RPMI7951 (cell line): Measurements from ENCODE around the gene DDHD1.

GRCh38 chr14:50996896-50997352 lies 52.6 kb upstream of the PYGL start:
- RAMPAGE, long total RNA = no peak

DNA sequence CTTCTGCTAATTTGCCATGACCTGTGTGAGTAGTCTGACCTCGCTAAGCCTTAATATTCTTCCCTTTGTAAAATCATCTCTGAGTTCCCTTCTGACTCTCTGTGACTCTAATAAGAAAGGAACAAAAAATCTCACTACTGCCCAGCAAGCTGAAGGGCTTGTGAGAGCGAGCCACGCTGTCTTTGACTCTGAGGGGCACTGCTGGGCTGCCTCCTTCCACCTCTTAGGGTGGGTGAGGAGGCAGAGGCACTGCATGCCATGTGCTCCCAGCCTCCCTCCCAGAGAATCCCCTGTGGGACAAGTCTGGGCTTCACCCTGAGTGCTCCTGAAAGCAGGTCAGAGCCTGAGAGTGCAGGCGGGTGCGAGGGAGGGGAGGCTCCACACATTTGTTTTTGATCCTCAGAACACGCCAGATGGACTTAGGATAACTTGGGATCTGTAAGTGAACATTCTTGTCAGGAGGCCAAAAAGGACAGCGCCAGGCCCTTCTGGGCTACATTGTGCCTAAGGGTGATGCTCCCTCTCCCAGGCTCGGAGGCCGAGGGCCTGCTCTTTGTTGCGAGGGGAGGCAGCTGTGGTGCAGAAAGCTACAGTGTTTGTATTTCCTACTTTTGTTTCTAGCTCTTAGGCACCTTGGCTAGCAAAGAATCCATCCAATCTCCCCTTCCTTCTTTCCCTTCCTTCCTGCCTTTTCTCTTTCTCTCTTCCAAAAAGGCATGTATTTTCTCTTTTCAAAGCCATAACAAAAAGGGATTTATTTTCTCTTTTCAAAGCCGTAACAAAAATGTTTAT lies 155.4 kb downstream of the TMX1 start:
- RAMPAGE, long total RNA = no peak

DNA sequence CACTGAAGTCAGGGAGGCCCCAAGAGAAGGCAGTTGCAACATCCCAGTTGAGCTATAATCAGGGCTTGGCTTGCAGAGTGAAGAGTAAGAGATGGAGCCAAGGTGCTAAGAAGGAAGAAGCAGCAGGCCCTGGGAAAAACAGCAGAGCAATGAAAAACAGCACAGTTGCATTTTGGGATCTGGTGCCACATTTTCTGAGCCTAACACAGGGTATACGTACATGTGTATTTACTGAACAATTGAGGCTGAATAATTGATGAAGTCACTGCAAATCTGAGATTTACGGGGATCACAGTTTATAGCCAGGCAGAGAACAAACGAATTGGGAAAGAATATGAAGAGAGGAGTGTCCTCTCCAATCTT lies 171.7 kb upstream of the FRMD6 start:
- RAMPAGE, long total RNA = no peak

DNA sequence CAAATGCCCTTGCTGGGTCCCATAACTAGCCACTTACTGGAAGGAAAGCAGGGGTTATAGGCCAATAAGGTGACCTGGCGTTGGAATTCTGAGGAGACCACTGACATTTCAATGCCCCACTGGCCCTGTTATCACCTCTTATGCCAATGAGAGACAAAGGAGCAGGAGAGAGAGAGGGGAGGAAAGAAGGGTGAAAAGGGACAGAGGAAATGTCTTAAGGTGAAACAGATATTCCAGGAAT lies 78.6 kb upstream of the FRMD6 start:
- RAMPAGE, long total RNA = no peak

DNA sequence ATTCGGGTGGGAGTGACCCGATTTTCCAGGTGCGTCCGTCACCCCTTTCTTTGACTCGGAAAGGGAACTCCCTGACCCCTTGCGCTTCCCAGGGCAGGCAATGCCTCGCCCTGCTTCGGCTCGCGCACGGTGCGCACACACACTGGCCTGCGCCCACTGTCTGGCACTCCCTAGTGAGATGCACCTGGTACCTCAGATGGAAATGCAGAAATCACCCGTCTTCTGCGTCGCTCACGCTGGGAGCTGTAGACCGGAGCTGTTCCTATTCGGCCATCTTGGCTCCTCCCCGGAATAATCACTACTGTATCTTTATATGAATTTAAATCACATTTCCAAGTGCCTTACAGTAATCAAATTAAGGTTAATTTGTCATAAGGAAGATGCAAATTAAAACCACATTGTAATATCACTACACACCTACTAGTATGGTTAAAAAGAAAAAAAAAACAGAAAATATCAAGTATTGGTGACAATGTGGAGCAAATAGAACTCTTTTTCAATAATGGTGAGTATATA lies 60.0 kb upstream of the GNG2 start:
- RAMPAGE, long total RNA = no peak

DNA sequence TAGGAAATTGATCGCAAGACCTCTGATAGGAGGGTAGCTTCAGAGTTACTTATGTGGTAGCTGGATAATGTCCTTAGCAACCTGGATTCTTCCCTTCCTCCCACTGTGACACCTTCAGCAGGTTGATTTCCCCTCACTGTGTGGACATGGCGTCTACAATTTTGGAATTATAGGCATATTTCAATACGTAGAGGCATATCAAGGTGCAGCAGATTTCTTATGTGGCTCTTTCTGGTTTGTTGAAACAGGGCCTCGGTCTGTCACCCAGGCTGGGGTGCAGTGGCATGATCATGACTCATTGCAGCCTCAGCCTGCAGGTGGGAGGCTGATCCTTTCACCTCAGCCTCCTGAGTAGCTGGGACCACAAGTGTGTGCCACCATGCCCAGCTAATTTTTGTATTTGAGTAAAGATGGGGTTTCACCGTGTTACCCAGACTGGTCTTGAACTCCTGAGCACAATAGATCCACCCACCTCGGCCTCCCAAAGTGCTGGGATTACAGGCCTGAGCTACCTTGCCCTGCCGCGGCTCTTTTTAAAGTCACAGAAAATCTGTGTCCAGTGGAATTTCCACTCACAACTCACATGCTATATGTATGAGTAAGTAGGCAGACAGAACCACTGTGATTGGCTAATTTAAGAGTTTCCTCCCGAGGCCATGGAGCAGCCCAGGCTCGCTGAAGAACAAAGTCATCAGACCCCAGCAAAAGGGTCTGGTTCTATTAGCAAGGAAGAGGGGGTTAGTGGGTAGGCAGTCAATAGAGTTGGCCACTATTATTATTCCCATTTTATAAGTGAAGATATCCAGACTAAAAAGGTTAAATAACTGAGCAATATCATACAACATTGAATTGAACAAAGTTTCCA lies 9.1 kb downstream of the GNG2 start:
- RAMPAGE, long total RNA = no peak

- RAMPAGE, long total RNA = no peak
Observed at GRCh38 chr14:51961359-51961870, 27.9 kb upstream of the RTRAF start.

GRCh38 chr14:52063025-52063336 lies 5.9 kb downstream of the NID2 start:
- RAMPAGE, long total RNA = no peak

DNA sequence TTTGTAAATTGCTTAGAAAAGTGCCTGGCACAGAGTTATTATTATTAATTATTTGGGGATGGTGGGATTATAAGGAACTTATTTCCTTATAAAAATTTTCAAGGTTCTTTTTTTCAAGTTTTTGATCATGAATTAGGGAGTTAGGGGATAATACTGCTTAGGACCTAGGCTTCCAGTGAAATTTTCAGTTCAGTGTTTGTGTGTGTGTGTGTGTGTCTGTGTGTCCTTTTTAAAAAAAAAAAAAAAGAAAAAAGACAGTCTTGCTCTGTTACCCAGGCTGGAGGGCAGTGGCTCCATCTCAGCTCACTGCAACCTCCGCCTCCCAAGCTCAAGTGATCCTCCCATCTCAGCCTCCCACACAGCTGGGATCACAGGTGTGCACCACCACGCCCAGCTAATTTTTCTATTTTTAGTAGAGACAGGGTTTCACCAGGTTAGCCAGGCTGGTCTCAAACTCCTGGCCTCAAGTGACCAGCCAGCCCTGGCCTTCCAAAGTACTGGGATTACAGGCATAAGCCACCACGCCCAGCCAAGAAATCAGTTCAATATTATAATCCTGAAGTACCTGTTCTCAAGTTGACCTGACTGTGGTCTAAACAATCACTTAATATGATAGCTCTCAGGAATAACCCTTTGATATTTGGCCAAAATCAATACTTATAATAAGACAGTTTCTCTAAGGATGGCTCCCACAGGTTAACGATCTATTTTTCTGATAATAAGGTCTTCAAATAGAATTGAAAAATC lies 35.6 kb downstream of the ERO1A start:
- RAMPAGE, long total RNA = no peak

GRCh38 chr14:52695012-52695473 lies 315 bp downstream of the ERO1A start:
- RAMPAGE, long total RNA = no peak

- RAMPAGE, long total RNA = no peak
Observed at GRCh38 chr14:52706271-52706738, 695 bp upstream of the PSMC6 start.

DNA sequence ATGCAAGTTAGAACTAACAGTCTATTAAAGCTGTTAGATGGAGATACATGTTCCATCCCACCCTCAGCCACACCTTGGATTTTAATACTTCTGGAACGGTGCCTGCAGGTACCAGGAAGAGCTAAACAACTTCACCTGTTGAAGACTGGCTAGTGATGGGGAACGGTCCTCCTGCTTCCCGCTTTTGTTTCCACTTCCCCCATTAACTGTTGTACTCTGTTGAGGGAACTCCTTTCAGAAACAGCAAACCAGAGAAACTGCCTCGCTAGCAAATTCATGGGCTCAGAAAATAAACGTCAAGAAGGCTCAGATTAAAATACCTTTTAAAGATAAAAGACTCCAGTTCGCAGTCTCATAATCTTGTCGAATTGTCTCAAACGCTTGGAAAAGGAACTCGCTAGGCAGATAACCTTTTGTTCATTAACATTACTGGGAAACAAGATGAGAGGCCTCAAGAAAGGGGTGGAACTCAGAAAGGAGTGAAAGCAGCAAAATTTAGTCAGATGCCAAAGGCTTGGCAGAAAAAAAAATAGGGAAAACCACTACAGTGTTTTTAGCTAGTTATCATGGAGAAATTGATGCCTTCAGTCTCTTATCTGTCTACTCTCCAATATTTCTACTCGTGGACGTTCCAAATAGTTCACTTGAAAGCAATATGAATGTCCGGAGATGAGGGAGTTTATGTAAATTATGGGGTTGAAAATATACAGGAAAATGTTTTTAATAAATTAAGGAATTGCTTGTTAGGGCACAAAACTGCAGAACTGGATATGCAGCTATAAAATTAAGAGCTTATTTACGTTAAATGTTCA lies 1.4 kb upstream of the FERMT2 start:
- RAMPAGE, long total RNA = no peak

GRCh38 chr14:53151522-53152277 lies 1.4 kb downstream of the DDHD1 start:
- RAMPAGE, long total RNA = no peak

GRCh38 chr14:53153134-53153478 lies at the start of gene DDHD1:
TSS of gene DDHD1 (minus strand) at chr14:53153323.
- RAMPAGE, long total RNA = no peak

GRCh38 chr14:53879611-53880480 lies 76.8 kb downstream of the BMP4 start:
- RAMPAGE, long total RNA = no peak

DNA sequence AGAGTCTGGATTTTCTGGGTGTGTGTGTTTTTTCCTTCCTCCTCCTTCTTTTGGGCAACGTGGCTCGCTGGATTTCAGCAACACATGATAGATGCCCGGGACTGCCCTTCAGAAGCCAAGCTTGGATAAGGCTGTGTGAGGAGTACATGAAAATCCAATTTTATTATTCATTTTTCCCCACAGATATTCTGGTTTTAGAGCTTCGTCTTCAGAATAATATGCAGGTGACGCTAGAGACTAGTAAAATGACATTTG lies 1.4 kb downstream of the SAMD4A start:
- RAMPAGE, long total RNA = no peak

GRCh38 chr14:54571567-54572765 lies 5.0 kb downstream of the SAMD4A start:
- RAMPAGE, long total RNA = no peak

GRCh38 chr14:54652013-54652876 lies 85.3 kb downstream of the SAMD4A start:
- RAMPAGE, long total RNA = no peak

DNA sequence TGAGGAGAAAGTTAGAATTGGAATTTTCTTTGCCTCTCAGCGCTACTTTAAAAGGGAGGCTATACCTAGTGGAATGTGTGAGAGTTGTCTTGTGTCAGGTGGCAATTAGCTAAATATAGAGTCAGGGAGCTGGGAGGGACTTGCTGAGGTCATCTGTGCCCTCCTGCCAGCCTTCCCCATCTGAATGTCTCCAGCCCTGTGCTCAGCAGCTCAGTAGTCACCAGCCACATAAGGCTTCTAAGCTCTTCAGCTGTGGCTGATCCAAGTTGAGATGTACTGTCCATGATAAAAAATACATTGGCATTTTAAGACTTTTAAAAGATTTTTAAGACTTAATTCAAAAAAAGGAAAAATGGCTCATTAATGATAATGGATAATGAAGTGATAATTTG lies 132.3 kb downstream of the SAMD4A start:
- RAMPAGE, long total RNA = no peak

- RAMPAGE, long total RNA = no peak
Observed at GRCh38 chr14:54837887-54838426, 64.7 kb downstream of the GCH1 start.